Pericardium (tissue), 1 donor: ENCODE measurements around the gene TESK2.

GRCh38 chr1:44803007-44803433 is 2.8 kb downstream of the PLK3 start:
- RRBS = no CpG with 5 or more reads among the region's 12 CpGs

DNA sequence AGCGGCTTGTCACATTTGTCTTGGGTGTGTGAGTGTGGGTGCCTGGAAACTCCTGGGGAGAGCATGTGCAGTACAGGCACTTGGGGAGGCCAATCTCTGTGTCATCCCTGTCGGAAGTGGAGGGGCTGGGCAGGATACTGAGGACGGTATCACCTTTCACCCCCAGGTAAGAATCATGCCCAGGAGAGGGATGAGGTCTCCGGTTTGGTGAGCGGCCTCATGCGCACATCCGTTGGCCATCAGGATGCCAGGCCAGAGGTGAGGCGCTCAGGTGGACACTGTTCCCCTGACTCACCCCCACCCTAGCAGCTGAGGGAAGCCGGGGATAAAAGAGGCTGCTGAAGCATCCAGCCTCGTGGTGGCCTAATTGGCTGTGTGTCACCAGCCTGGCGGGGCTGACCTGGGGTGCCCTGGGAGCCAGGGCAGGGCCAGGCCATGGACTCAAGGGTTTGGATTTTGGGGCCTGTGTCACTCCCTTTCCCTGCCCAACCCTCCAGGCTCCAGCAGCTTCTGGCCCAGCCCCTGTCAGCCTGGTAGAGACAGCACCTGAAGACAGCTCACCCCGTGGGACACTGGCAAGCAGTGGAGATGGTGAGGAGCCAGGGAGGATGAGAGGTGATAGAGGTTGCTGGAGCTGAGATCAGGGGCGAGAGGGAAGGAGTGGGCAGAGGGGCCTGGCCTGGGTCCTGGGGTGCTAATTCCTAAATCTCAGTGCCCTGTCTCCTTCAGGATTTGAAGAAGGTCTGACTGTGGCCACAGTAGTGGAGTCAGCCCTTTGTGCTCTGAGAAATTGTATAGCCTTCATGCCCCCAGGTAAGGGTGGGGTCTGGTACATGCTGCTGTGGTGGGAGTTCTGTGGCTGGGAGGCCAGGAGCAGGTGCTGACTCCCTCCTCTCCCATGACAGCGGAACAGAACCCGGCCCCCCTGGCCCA is 3.5 kb downstream of the DYNLT4 start:
- RRBS = no CpG with 5 or more reads among the region's 15 CpGs

DNA sequence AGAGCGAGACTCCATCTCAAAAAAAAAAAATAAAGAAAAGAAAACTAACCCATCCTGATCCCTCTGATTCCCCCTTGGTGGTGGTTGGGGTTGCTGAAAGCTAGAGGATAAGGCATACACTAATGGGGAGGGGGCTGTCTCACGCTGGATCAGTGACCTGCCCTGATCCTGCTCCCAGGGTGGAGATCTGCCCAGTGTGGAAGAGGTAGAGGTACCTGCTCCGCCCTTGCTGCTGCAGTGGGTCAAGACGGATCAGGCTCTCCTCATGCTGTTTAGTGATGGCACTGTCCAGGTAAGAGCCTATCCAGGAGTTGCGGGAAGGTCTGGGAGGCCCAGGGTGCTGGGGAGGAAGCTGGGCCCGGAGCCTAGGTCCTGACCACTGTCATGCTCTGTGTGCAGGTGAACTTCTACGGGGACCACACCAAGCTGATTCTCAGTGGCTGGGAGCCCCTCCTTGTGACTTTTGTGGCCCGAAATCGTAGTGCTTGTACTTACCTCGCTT is 2.0 kb downstream of the DYNLT4 start:
- RRBS = no CpG with 5 or more reads among the region's 10 CpGs

- RRBS = no CpG with 5 or more reads among the region's 22 CpGs
Observed at GRCh38 chr1:44826364-44826962, 16.6 kb downstream of the PTCH2 start.

- RRBS = no CpG with 5 or more reads among the region's 13 CpGs
Observed at GRCh38 chr1:45000272-45000927, 10.7 kb downstream of the HECTD3 start.

GRCh38 chr1:45266129-45266828 is 59.9 kb upstream of the ZSWIM5 start:
- RRBS = no CpG with 5 or more reads among the region's 7 CpGs

DNA sequence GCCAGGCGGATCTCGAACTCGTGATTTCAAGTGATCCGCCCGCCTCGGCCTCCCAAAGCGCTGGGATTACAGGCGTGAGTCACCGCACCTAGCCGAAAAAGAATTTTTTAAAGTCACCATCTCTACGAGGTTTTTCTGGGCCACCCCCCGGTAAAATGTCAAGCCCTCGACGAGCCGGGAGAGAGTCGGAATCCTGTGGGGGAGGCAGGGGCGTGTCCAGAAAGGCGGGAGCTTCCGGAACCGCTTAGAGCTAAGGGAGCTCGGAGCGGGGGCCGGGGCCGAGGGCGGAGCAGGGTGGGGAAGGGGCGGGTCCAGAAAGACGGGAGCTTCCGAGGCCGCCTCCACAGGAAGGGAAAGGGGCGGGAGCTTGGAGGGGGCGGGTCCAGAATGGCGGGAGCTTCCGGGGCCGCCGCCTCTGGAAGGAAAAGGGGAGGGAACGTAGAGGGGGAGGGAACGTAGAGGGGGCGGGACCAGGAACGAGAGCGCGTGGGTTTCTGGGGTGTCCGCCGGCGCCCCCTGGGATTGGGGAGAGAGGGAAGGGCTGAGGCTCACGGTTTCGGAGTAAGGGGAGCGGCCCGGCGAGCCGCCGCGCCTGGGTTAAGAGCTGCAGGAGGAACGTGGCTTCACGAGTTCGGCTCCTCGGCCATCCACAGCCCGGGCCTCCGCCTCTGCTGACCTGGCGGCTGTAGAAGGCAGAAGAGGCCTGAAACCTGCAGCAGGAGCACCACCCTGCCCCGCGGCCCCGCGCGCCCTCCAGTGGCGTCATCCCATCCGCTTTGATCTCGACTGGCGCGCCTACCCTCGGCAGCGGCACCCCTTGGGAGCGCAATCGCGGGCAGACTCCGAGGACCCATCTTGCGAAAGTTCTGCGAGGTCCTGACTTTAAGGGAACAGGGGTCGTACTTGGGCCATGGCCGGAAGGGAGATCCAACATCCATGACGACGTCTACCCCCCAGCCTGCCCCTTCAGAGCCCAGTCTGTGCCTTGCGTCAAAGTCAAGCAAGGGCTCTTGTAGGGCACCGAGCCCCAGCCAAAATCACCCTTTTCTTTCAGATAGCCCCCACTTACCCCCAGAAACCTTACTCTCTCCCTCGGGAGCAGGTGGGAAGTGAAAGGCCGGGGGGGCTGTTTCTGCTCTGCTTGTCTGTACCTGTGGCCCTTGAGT is 22.9 kb upstream of the HPDL start:
- RRBS = under 1% methylated on average over 26 of the region's 85 CpGs

DNA sequence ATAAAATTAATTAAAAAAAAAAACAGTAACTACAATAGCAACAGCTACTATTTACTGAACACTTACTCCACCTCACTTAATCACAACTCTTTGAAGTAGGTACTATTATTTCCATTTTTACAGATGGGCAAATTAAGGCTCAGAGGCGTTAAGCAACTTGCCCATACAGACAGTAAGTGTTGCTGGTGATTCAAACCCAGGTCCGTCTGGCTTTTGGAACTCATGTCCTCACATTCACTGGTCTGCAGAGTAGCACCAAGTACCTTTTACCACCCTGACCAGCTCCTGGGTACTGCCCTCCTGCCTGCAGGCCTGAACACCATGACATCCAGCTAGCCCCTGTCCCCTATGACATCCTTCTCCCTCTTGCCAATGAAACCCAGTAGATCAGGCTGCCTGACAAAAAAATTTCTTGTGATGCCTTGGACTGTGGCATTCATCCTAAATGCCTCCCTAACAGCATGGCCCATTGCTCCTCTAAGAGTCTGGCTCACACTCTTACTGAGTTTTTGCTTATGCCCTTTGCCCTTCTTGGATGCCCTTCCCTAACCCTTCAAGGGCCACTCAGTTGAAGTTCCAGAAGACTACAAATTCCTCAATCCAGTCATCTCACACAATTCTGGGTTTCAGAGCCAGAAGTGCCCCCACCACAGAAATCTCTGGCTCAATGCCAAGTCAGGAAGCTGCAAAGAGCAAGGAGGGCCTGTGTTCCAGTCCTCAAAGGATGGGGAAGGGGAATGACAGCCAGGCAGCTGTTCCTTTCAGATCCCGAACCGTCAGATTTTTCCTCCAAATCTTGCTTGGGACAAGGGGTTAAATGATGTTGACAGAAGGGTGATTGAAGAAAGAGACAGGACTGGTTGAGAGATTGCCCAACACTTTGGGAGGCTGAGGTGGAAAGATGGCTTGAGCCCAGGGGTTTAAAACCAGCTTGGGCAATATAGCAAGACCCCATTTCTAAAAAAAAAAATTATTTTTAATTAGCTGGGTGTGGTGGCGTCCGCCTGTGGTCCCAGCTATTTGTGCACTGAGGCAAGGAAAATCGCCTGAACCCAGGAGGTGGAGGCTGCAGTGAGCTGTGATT is 1.0 kb upstream of the HPDL start:
- RRBS = no CpG with 5 or more reads among the region's 7 CpGs

DNA sequence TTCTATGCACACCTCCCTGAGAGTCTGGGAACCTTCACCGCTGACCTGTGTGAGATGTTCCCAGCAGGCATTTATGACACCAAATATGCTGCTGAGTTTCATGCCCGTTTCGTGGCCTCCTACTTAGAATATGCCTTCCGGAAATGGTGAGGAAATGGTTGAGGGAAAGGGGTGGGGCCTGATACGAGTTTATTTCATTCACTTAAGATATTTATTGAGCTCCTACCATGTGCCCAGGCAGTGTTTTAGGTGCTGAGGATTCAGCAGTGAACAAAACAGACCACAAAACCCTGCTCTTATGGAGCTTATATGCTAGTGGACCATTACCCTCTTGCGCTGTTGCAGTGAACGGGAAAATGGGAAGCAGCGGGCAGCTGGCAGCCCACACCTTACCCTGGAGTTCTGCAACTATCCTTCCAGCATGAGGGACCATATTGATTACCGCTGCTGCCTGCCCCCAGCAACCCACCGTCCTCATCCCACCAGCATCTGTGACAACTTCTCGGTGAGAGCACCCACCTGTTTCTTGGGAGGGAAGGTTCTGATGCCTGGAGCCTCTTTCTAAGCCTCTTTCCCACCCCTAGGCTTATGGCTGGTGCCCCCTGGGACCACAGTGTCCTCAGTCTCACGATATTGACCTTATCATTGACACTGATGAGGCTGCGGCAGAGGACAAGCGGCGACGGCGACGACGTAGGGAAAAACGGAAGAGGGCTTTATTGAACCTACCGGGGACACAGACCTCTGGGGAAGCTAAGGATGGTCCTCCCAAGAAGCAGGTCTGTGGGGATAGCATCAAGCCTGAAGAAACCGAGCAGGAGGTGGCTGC is 2.7 kb downstream of the TOE1 start:
- RRBS = no CpG with 5 or more reads among the region's 22 CpGs

DNA sequence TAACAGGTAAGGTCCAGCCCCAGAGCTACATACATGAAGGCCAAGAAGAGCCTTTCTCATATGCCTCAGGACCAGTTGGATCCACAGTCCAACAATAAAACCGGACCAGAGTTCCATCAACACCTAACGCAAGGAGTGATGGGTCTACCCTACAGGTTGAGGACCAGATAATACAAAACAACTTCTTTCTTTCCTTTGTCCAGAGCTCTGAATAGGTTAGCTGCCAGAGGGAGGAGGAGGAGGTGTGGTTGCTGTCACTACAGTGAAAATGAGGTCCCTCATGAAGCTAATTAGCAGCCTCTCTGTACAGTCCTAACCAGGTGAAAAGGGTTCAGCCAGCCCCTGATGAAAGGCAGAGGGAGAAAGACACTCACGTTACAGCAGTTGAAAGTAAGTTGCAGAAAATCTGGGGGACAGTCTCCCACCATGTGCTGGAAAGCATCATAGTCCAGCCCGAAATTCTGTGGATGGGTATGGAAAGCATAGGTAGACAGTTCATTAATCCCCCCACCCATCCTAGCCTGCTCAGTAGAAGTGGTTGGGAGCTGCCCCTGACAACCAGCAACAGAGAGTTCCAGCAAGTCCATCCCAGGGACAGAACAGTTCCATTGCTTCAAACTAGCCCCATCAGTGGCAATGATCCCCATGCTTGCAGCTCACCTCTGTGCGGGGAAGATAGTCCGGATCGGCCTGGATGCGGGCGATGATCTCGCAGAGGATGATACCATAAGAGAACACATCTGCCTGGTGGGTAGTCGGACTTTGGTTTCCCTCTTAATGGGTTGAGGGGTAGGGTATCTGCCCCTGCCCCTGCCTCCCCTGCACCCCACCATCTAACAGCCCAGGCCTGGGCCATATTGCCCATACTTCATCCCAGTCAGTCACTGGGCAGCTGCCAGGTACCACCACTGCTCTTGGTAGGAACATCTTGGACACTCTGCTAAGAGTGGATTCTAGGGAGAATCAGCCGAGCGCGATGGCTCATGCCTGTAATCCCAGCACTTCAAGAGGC is 6.7 kb downstream of the TOE1 start:
- RRBS = no CpG with 5 or more reads among the region's 14 CpGs

- RRBS = no CpG with 5 or more reads among the region's 22 CpGs
Observed at GRCh38 chr1:45489981-45490615, 865 bp downstream of the TESK2 start.

- RRBS = 2% methylated on average over 7 of the region's 71 CpGs
Observed at GRCh38 chr1:45490616-45491725, at the start of gene TESK2. TESK2 (minus strand) TSS chr1:45491163.

GRCh38 chr1:45543770-45544241 is 6.8 kb upstream of the AKR1A1 start:
- RRBS = no CpG with 5 or more reads among the region's 7 CpGs

DNA sequence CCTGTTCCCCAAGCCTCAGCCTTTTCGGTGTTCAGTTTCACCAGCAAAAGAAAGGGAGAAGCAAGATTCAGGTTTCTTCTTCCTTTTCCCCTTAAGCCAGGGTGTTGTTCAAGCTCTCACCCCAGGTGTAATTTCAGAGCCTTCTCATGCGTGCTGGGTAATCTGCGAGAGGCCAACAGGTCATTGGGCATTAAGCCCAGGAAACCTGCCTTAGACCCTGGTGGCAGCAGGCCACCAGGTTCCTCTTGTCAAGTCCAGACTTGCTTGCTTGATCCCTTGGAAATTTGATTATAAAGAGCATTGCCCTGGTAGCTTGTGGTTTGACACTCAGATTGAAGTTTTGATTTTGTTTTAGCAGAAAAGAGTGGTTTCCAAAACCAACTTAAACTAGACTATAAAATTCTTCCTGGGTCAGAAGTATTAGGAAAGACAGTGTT is 6.8 kb downstream of the AKR1A1 start:
- RRBS = no CpG with 5 or more reads among the region's 3 CpGs

DNA sequence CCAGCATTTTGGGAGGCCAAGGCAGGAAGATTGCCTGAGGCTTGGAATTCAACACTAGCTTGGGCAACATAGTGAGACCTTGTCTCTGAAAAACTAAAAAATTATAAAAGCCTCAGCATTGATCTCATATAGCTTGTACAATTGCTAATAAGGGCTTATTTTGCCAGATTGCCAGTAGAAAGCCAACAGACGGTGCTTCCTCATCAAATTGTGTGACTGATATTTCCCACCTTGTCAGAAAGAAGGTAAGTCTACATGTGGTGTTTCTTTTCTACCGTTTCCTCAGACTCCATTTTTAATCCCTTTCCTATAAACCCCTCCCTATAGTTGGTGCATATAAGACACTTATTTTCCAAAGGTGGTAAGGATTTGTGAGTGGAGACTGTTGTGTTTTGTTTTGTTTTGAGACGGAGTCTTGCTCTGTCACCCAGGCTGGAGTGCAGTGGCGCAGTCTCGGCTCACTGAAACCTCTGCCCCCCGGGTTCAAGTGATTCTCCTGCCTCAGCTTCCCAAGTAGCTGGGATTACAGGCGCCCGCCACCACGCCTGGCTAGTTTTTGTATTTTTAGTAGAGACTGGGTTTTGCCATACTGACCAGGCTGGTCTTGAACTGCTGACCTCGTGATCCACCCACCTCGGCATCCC is 7.3 kb downstream of the CCDC17 start:
- RRBS = no CpG with 5 or more reads among the region's 11 CpGs

- RRBS = no CpG with 5 or more reads among the region's 11 CpGs
Observed at GRCh38 chr1:45647146-45647804, 23.4 kb upstream of the CCDC17 start.

GRCh38 chr1:45693901-45694893 is 6.2 kb downstream of the TMEM69 start:
- RRBS = no CpG with 5 or more reads among the region's 10 CpGs

GRCh38 chr1:45954392-45954945 is 151.1 kb downstream of the MAST2 start:
- RRBS = no CpG with 5 or more reads among the region's 6 CpGs

GRCh38 chr1:46093678-46093923 is 38.8 kb downstream of the PIK3R3 start:
- RRBS = no CpG with 5 or more reads among the region's 2 CpGs